Subcutaneous adipose tissue (tissue), 3 donors: ENCODE measurements around a stretch of chr10.

- PRO-cap: no peak
- RAMPAGE, long total RNA, 3 experiments: no peak in any of the 3 experiments
These were observed 25.6 kb downstream of the ACADSB start for GRCh38 chr10:123034352-123034829.

GRCh38 chr10:123040401-123040812 is 31.6 kb downstream of the ACADSB start:
- PRO-cap: no peak
- RAMPAGE, long total RNA, 3 experiments: no peak in any of the 3 experiments

DNA sequence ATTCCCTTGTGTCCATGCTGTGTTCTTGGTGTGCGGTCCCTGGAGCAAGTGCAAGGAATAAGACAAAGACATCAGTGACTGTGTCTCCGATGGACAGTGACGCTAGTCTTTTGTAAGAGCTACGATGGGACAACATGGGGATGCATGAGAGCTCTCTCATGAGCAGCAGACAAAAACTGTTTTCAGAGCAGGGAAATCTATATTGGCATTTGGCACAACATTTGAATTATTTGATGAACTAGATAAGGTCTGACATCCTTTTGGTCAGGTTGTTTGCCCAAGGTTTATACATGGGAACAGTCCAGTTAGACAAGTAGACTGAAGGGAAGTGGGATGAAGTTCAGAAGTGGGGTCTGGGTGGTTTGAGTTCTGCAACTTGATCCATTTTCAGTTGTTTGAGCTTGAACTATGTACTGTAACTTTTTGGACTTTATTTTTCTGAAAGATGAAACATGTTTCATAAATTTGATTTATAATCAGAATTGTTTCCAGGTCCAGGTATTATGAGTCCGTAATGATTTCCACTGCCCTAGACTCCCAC is 50.9 kb downstream of the BUB3 start:
- PRO-cap: no peak
- RAMPAGE, long total RNA, 3 experiments: no peak in any of the 3 experiments

DNA sequence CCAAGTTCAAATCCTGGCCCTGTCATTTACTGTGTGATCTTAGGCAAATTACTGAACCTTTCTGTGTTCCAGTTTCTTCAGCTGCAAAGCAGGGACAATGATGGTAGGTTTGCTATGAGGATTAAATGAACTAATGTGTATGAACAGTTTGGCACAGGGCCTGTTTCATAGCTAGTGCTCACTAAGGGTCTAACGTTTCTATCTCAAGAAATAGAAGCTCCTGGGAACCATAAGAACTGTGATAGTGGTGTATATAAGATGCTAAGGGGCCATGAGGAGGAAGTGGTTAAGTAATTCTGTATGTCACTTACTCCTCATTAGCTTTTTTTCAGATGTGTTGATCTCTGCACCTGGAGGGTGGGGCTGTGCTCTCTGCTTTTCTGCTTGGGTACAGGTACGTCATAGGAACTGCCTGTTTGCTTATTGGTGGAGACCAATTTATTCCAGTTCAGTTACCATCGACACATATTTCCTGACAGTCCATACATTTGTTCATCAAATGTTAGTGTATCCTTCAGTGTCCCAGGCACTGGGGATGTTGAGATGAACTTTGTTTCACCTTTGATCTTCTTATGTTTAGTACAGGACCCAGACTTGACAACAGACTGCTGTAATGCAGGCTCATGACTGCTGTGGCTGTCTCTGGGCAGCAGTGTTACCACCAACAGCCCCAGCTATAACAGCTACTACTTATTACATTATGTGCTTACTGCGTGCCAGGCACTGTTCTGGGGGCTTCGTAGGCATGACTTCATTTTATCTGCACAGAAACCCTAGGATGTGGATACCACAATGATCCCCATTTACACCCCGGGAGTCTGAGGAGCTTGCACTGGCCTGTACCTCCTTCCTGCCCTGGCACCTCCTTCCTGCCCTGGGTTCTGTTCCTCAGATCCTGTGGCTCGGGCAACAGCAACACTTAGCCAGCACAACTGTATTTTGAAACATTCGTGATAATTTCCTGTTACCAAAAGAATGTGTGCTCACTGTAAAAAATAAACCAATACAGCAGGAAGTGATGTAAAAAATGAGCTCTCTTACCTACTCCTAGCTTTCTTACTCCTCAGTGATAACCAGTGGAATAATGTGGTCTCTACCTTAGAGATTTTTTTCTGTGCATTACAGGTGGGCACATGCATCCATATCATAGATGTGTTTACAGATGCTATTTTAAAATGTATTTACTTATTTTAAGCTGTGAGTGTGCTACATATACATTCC is 87.4 kb downstream of the BUB3 start:
- PRO-cap: no peak
- RAMPAGE, long total RNA, 3 experiments: no peak in any of the 3 experiments

GRCh38 chr10:124008685-124009201 is 84.7 kb downstream of the CHST15 start:
- PRO-cap: no peak
- RAMPAGE, long total RNA, 3 experiments: no peak in any of the 3 experiments

- PRO-cap: no peak
- RAMPAGE, long total RNA, 3 experiments: no peak in any of the 3 experiments
These were observed 49.3 kb downstream of the CHST15 start for GRCh38 chr10:124044165-124044495.

- PRO-cap: no peak
- RAMPAGE, long total RNA, 3 experiments: no peak in any of the 3 experiments
These were observed 18.0 kb downstream of the CHST15 start for GRCh38 chr10:124075246-124075982.

DNA sequence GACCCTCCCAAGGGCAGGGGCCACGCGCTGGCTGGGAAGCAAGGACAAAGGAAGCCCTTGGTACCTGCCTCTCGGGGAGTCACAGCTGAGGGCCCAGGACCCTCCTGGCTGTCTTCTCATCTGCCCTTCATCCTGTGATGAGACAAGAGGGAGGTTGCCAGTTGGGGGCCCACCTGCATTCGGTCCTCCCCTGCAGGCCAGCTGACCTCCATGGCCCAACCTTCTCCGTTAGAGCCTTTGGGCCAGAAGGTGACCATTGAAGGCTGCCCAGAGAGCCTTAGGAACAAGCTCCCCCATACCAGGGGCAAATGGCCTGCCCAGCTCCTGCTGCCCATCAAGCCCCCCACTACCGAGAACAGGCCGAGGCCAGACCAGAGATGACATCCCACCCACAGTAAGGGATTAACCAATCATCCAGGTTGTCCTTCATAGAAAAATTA is 9.2 kb downstream of the CHST15 start:
- PRO-cap: no peak
- RAMPAGE, long total RNA, 3 experiments: no peak in any of the 3 experiments

GRCh38 chr10:124105020-124106060 is 11.9 kb upstream of the CHST15 start:
- PRO-cap: no peak
- RAMPAGE, long total RNA, 3 experiments: no peak in any of the 3 experiments

DNA sequence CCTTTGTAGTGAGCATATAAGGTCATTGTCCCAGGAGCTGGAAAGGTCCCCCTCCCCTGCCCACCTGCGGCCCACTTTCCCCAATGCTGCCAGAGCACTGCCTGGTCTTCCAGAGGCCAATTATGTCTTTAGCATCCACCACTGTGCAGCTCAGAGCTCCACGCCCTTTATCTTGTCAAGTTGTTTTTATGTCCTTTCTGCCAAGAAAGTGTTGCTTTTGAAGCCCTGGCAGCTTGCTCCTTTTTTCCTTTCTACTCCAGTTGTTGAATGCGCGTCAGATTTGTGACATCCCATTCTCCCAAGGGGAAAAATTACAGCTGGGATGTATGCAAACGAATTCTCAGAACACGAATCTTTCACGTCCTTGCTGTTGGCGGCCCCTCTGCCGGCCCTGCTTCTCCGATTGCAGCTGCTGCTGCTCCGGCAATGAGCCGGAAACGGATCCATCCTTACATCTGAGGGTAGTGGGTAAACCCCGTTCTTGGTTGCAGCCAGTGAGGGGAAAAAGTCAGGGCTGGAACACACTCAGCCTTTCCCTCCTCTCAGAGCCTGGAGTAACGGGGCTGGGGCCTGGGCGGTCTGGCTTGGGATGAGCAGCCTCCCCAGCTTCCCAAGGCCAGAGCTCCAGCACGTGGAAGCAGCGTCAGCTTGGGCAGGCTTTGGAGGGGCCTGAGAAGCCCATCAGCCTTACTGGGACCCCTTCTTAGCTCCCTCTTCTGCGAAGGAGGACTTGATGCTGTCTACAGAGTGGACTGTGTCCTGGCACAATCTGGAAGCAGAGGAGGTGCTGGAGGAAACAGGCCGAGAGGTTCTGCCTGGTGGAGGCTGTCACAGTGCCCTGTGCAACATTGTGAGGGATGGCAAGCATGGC is 78.9 kb upstream of the CHST15 start:
- PRO-cap: no peak
- RAMPAGE, long total RNA, 3 experiments: no peak in any of the 3 experiments

DNA sequence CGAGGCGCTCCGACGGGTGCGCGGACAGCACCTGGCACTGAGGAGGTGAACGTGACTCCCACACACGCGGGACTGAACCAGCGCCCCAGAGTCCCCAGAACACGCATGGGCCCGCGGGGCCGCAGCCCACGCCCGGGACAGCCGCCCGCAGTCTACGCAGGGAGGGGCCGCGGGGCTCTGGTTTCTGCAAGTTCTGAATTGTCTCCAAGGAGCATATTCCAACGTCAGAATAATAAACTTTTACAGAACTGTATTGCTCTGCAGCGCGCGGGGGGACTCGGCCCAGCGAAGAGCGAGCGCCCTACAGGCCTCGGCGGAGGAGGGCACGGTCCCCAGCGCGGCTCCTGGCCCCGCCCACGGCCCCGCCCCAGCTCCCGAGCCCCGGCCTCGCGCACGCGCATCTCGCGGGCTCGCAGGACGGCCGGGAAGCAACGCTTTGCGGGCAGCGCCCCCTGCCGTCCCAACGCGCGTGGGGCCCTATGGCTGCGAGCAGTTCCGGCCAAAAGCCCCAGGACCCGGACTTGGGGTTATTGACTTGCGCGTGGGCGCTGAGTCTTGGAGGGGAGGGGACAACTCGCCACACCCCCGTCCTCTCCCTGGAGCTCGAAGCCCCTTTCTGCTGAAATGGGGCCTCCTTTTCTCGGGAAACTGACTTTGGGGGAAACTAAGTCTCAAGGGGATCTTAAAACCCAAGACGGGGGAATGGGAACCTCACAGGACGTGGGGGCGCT is 29.6 kb downstream of the OAT start:
- PRO-cap: no peak
- RAMPAGE, long total RNA, 3 experiments: no peak in any of the 3 experiments

- PRO-cap: no peak
- RAMPAGE, long total RNA, 3 experiments: no peak in any of the 3 experiments
These were observed 28.7 kb downstream of the OAT start for GRCh38 chr10:124389858-124390533.

- PRO-cap: no peak
- RAMPAGE, long total RNA, 3 experiments: no peak in any of the 3 experiments
These were observed 2.1 kb downstream of the NKX1-2 start for GRCh38 chr10:124447687-124448206.

DNA sequence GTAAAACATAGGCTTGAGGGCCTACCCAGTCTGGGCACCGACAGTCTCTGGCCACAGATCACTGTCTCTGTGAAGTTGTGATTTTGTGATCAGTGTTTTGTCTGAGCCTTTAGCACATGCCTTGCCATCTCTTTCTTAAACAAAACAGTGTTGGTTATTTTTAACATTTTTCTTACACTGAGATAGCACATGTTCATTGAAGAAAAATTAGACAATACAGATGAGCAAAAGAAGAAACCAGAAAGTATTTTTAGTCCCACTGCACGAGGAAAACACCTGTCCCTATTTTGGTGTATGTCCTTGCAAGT is 27.3 kb downstream of the LHPP start:
- PRO-cap: no peak
- RAMPAGE, long total RNA, 3 experiments: no peak in any of the 3 experiments

- PRO-cap: no peak
- RAMPAGE, long total RNA, 3 experiments: no peak in any of the 3 experiments
These were observed 137.2 kb downstream of the FAM53B start for GRCh38 chr10:124606854-124607562.

GRCh38 chr10:124612340-124613224 is 131.6 kb downstream of the FAM53B start:
- PRO-cap: no peak
- RAMPAGE, long total RNA, 3 experiments: no peak in any of the 3 experiments

DNA sequence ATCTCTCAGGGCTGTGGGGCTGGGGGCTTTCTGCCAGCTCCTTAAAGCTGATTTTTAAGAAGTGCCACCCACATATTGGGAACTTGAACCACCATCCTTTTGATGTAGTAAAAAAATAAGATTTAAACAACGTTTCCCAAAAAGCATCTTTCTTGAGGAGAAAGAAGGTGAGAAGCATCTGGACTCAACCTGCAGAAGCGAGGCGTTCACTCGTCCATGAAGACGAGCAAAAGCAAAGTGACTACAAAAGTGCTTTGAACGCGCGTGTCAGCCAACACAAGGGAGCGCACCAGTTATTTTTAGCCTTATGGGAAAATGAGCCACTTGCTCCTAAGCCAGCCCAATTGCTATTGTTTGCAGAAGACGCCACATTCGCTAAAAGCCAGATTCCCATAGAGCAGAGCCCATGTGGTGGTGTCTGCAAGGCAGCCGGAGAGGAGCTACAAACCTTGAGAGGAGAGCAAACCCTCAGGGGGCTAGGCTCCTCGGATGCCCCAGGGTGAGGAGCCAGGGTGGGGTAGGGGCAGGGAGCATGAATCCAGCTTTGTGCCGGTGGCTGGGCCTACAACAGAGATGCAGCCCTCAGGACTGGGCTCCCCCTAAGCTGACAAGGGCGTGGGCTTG is 122.5 kb downstream of the FAM53B start:
- PRO-cap: no peak
- RAMPAGE, long total RNA, 3 experiments: no peak in any of the 3 experiments

DNA sequence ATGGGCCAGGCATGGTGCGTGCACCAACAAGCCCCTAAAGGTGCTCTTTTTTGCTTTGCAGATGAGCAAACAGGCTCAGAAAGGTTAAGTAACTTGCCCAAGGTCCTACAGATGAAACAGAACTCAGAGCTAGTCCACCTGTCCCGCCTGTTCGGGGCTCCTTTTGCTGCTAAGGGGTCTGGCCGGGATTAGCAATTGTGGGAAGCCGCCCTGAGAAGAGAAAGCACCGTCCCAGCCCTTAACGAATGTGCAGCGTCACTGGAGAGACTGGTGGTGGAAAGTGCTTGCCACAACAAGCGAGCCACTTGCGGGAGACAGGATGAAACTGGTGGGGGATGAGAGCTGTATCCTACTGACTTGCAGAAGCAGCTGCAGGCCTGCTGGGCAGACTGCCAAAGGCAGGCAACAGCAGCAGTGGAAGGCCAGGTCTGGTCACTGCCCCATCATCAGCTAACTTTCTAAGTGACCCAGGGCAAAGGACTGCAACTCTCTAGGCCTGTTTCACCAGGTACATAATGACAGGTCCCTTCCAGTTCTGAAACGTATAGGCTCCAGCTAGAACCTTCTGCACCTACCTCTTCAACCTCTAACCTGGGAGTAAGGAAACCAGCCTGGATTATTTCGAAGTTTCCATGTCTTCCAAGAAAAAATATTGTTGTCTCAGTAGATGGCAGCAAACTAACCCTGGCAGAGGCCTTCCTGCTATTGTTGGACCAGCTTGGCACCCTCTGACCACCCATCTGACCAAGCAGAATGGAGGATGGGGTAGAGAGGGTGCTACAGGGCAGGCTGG is 95.4 kb downstream of the FAM53B start:
- PRO-cap: no peak
- RAMPAGE, long total RNA, 3 experiments: no peak in any of the 3 experiments

GRCh38 chr10:124694822-124695303 is 49.3 kb downstream of the FAM53B start:
- PRO-cap: no peak
- RAMPAGE, long total RNA, 3 experiments: no peak in any of the 3 experiments

- PRO-cap: no peak
- RAMPAGE, long total RNA, 3 experiments: no peak in any of the 3 experiments
These were observed 46.5 kb downstream of the FAM53B start for GRCh38 chr10:124697612-124698148.